Mesenchymal stem cell of Wharton's jelly (primary cell): ENCODE results near the gene COL5A1.

DNA sequence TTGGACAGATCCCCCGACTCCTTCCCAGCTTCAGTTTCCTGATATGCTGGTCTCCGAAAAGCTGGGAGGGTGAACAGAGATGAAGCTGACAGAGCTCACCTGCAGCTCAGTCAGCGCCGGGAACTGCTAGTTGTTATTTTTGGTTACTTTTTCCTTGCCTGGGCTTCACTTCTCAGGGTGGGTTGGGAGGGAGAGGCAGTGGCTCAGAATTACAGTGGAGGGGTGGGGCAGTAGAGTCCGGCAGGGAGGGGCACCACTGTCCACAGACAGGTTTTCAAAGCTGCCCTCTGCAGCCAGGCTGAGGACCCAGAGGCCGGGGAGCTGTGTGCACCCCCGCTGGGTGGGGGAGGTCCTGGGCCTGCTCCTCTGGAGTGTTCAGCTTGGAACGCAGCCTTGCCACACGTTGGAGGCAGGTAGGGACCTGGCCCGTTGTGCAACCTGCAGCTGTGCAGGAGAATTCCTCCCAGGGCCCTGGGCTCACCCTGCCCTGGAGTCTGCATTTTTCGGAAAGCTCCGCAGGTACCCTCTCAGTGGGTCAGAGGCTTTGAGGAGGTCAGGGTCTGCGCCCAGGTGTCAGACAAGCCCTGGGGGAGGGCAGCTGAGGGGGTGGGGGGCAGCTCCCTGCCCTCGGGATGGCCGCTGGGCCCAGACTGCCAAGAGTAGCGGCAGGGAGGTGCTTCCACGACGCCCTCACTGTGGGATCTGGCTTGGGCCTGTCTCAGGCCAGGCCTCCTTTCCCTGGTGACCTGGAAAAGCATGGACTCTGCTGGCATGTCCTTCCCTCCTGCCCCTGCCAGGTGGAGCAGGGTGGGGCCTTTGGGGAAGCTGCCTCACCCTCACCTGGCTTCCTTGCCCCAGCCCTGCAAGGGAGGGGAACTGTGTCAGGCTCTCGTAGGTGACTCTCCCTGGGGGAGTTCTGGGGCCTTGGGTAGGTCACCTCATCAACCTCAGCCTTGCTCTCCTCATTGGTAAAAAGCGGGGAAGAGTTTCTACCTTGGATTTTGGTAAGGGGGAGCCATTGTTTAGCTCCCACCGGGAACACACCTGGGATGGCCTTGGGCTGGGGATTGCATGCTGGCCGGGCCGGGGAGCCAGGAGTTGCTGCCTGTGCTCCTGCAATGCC is 29.5 kb downstream of the RXRA start:
- CAGE, long polyA plus RNA: no peak

- CAGE, long polyA plus RNA: no peak
These were observed 43.6 kb downstream of the RXRA start for GRCh38 chr9:134369645-134370430.

DNA sequence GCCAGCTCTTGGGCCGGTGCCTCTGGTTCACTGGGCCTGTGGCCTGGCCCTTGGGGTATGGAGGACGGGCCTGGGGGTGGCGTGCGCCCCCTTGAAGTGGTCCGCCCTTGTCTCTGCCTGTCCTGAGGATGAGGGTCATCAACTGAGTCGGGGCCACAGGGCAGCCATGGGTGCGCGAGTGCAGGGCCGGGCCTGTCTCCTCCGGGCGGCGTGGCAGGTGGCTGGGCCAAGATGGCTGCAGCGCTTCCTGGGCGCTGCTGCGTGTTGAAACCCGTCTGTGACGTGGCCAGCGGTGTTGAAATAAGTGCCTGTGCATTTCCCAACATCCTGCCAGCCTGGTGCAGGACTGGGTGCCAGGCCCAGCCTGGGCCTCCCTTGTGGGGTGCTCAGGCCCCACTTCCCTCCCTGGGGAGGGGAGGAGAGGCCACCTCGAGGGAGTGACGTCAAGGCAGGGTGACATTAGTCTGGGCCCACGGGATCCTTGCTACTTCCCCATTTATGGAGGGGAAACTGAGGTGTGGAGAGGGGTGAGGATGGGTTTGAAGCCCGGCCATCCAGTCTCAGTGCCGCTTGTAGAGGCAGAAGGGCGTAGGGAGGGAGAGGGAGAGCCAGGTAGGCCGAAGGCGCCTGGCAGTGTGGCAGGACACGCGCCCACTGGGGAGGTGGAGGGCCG is 45.5 kb downstream of the RXRA start:
- CAGE, long polyA plus RNA: no peak

DNA sequence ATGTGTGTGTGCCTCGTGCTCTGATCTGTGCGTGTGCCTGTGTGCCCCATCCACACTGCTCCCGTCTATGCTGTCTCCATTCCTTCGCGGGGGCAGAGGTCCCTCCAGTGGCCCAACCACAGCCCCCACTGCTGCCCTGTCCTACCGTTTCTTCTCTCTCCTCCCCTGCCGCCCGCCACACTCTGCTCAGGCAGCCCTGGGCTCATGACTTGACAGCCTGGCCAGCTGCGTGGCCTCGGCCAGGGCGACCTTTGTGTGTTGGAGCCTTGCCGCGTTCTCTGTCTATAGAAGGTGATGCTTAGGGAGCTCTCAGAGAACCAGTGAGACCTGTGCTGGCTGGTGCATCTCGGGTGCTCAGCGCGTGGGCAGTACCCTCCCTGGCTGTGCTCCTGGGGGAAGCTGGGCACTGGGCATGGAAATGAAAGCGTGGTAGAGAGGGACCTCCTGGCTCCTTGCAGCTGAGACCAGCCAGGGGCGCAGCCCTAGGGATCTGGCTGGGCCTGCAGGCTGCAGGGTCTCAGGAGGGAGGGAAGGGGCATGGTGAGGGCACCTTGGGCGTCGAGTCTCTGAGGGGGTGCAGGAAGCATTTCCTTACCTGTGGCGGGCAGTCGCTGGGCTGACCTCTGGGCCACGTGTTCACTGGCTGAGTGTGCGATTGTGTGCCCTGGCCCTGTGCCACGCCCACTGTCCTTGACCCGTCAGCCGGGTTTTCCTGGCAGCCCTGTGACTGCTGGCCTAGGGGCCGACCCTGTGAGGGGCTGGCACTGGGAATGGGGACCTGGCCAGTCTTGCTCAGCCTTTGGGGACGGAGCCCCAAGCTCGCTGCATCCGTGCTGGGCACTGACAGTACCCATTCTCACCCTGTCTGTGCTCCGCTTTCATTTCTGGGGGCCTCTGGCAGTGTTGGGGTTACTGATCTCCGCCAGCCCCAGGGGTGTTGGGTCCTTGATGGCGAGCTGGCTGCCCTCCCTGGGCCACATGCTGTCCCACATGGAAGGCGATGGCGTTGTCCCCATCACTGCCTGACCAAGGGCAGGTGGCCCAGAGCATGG is 50.4 kb downstream of the RXRA start:
- CAGE, long polyA plus RNA: no peak

DNA sequence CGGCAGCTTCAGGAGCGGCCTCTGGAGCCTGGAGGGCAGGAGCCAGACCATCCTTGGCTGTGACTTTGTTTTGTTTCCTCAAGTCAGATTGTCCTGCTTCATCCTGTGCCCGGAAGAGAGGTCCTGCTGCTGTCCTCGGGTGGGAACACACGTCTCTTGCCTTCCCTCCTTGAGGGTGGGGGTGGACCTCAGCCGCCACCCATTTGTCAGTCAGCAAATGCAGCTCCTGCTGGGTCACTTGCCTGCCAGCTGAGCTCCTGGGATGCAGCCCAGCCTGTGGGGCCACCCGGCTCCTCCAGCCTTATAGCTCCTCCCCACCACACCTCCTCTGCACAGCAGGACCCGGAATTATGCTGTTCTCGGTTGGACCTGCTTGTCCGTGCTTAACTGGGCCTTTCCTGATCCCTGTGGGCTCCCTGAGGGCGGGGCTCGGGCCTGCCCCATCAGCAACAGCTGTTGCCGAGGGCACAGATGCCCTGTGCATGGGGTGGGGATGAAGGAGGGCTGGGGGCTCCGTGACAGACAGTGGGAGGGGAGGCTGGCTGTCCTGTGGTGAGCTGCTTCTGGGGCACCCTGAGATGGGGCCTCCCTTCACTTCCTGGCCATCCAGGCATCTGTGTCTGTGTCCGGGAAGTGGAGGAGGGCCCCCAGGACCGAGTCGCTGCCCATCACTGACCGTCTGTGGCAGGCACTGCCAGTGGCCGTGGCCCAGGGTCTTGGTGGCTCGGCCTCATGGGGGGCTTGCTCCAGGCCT is 52.8 kb downstream of the RXRA start:
- CAGE, long polyA plus RNA: no peak

DNA sequence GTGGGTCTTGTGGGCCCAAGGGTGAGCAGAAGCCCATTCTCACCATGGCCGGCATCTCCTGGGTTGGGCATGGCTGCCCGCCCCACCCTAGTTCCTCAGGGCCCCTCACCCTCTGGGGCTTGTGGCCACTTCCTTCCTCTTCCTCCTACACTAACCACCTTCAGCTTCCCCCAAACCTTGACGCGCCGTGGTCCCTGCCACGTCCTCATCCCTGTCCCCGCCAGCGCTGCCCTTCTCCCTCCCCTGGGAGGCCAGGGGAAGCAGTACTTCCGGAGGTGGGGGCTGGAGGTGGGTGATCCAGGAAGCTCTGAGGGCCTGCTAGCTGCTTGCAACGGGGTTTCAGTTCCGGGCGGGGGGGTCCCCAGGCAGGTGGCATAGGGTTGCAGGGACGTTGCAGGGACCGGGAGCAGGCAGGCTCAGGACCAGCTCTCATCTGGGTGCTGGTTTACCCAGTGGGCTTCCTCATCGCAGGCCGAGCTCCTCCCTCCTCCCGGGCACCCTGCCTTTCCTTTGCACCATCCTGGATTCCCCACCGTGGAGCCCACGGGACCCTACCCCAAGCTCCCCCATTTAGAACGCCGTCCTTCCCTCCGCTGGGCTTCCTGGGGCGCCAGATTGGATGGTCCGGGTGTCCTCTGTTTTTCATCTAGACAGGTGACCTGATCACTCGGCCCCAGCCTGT is 70.0 kb downstream of the RXRA start:
- CAGE, long polyA plus RNA: no peak

- CAGE, long polyA plus RNA: no peak
These were observed 70.6 kb downstream of the RXRA start for GRCh38 chr9:134396845-134397240.

- CAGE, long polyA plus RNA: no peak
These were observed 77.8 kb downstream of the RXRA start for GRCh38 chr9:134403631-134404897.

DNA sequence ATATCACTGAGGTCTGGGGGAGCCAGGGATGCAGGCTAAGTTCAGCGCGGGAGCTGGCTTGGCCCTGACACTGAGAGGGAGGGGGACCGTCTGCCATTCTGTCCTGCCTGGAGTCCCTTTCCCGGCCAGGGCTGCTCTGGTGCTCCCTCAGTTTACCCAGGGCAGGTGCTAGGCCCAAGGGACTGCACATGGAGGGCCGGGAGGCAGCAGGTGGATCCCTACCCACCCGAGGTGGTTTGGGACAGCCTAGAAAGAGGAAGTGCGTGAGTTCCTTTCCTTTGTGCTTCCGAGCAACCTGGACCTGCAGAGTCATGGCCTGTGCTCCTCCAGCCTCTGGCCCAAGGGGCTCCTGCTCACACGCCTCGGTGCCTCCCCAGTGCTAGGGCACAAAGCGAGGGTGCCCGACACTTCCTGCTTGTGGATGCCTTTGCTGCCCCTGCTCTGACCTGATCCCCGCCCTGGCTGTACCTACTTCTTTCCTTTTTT is 79.2 kb downstream of the RXRA start:
- CAGE, long polyA plus RNA: no peak

- CAGE, long polyA plus RNA: no peak
These were observed 86.6 kb downstream of the RXRA start for GRCh38 chr9:134412821-134413328.

GRCh38 chr9:134468848-134469522 is 142.7 kb downstream of the RXRA start:
- CAGE, long polyA plus RNA: no peak

GRCh38 chr9:134502753-134503303 is 138.8 kb upstream of the COL5A1 start:
- CAGE, long polyA plus RNA: no peak

GRCh38 chr9:134525832-134526244 is 115.8 kb upstream of the COL5A1 start:
- CAGE, long polyA plus RNA: no peak

- CAGE, long polyA plus RNA: no peak
These were observed 95.2 kb upstream of the COL5A1 start for GRCh38 chr9:134546319-134546955.

- CAGE, long polyA plus RNA: no peak
These were observed at the start of gene COL5A1 for GRCh38 chr9:134641391-134642124. Gene COL5A1, plus strand, starts transcription at chr9:134641803.

- CAGE, long polyA plus RNA: no peak
These were observed 909 bp downstream of the COL5A1 start for GRCh38 chr9:134642170-134643253.

GRCh38 chr9:134699797-134700321 is 58.3 kb downstream of the COL5A1 start:
- CAGE, long polyA plus RNA: no peak

GRCh38 chr9:134724458-134724917 is 82.9 kb downstream of the COL5A1 start:
- CAGE, long polyA plus RNA: no peak

DNA sequence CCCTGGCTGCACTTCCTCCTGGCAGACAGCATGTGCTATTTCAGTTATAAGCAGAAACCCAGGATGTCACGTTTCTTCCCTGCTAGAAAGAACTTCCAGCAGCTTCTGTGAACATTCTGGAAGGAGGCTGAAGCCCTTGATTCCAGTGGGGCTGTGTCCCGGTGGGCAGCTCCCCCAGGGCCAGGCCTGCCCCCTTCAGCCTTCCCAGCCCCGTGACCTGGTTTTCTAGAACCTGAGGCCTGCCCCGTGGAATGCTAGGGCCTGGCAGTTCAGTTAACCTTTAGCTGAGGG is 114.7 kb upstream of the FCN2 start:
- CAGE, long polyA plus RNA: no peak

DNA sequence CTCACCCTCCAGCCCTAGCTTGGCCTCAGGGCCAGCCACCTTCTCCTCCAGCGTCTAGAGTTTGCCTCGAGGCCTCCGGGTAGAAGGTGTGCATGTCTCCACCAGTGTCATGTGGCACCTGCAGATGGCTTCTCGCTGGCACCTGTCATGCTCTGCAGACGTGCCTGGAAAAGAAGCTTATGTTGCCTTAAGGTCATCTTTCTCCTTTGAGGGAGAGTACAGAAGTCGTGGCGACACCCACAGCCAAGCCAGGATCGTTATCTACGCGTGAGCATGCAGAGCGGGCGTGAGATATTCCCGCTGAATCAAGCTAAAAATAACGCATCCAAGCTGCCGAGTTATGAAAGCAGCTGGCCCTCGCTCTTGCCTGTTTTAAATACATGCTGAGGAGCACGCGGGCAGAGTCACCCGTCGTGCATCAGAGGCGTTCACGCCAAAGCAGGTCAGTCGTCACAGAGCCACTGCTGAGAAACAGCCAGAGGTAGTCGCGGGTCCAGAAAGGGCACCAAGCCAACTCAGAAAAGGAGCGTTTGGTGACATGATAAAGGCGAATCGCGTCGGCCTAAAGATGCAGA is 79.7 kb upstream of the FCN2 start:
- CAGE, long polyA plus RNA: no peak